PC-3 (cell line): Measurements from ENCODE around the genes IL3, P4HA2 and ZCCHC10.

DNA sequence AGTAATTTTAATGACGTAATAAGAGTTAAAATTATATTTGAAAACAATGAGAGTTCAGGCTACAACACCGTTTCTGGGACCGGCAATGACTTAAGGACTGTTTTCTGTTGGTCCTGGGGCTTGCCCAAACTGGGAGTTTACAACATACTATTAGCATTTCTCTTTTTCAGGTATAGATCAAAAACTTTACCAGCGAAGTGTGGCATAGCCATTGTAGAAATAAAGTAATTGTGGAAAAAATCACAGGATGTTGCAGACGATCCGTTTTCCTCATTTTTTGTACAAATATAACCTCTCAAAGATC lies 1.2 kb upstream of the RAPGEF6 start:
- RAMPAGE, long total RNA, result no peak

- RAMPAGE, long total RNA, result no peak
Observed at GRCh38 chr5:131711870-131712756, 77.1 kb upstream of the RAPGEF6 start.

DNA sequence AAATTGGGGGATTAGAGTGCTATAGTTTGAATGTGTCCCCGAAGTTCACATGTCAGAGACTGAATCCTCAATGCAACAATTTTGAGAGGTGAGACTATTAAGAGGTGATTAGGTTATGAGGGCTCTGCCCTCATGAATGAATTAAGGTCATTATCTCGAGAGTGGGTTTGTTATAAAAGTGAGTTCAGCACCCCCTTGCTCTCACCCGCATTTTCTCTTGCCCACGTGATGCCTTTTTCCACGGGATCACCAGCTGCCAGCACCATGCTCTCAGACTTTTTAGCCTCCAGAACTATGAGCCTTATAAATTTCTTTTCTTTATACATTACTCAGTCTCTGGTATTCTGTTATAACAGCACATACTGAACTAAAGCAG lies 10.3 kb downstream of the FNIP1 start:
- RAMPAGE, long total RNA, result no peak

DNA sequence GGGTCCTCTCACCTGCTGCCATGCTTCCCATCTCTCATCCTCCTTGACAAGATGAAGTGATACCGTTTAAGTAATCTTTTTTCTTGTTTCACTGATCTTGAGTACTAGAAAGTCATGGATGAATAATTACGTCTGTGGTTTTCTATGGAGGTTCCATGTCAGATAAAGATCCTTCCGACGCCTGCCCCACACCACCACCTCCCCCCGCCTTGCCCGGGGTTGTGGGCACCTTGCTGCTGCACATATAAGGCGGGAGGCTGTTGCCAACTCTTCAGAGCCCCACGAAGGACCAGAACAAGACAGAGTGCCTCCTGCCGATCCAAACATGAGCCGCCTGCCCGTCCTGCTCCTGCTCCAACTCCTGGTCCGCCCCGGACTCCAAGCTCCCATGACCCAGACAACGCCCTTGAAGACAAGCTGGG lies at the start of gene IL3:
Gene IL3, plus strand, starts transcription at position 274 of the 422 bp plus-strand sequence.
- RAMPAGE, long total RNA, result no peak

- RAMPAGE, long total RNA, result start-site peak on the minus strand at chr5:132227808-132227877, 122 and 77 reads in 2 replicates
Observed at GRCh38 chr5:132227709-132228493, at the start of gene P4HA2. TSS of gene P4HA2 (minus strand) at chr5:132227853.

DNA sequence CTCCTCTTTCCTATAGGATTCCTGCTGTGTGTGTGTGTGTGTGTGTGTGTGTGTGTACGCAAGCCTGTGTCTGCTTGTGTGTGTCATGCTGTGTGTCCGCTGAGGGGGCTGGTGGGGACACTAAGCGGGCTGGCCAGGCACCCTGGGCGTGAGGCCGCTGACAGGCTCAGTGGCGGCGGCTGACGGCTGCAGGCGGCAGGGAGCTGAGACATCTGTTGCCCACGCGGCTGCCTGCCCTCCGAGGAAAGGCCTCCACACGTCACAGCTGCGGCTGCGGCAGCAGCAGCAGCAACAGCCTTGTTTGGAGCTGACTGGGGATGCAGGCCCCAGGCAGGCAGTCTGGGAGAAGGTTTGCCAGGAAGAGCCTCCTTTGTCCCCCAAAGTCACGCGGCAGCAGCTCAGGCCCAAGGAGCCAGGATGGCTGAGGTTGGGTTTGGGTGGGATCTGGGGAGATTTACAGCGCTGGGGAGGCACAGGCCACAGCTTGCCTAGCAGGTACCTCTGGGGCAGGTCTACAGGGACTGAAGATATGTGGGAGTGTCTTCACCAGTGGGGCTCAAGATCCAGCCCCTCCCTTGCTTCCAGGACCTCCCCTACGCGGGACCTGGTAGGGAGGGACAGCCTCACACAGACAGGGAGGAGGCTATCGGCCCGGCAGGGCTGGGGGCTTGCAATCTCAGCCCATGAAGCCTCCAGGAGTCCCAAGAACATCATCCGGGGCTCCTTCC lies 1.8 kb downstream of the PDLIM4 start:
- RAMPAGE, long total RNA, result no peak

- RAMPAGE, long total RNA, result no peak
Observed at GRCh38 chr5:132293192-132293502, 1.0 kb upstream of the SLC22A4 start.

DNA sequence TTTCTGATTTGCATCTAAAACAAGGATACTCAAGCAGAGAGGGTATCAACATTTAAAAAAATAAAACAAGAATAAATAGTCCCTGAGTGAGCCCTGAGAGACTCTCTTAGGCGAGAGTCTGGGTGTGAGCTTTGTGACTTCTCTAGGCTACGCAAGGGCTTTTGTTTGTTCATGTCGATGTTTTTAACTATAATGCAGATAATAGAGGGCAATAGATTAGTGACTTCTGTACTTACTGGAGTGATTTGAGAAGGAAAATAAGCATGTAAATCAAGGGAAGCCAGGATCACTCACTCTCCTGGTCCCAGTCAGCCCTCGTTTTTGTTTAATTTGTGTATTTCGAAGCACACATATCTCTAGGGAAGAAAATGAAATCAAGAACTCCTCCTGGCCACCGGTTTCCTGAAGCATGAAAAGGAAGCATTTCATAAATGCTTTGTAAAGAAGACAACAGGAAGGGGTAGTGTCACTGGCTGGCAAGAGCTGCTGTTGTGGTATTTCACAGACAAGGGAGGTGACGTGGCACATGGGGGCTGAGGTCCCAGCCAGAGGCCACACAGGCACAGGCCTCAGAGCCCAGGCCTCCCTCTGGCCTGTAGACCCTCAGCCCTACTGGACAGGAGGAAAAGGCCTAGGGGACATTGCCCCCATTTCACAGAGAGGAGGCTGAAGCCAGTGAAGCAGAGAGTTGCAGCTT lies 34.2 kb downstream of the IRF1 start:
- RAMPAGE, long total RNA, result no peak

- RAMPAGE, long total RNA, result no peak
Observed at GRCh38 chr5:132459127-132459924, 31.2 kb downstream of the IRF1 start.

GRCh38 chr5:132556464-132556679 lies 405 bp upstream of the RAD50 start:
- RAMPAGE, long total RNA, result no peak

GRCh38 chr5:132663766-132664671 lies 6.0 kb downstream of the IL13 start:
- RAMPAGE, long total RNA, result no peak

- RAMPAGE, long total RNA, result no peak
Observed at GRCh38 chr5:132674607-132675525, 1.1 kb downstream of the IL4 start.

GRCh38 chr5:132839642-132840568 lies 9.5 kb upstream of the SHROOM1 start:
- RAMPAGE, long total RNA, result no peak

GRCh38 chr5:132870689-132871331 lies 2.7 kb upstream of the LEAP2 start:
- RAMPAGE, long total RNA, result no peak

DNA sequence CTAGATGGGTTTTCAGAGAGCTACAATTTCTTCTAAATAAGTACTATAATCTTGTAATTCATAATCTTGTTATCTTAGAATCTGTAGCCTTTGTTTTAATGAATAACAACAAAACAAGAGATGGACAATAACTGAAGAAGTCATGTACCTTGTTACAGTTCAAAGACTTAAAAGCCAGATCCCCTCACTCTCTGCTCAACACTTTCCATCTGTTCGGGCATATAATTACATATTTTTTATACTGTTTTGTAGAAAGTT lies 10.1 kb downstream of the LEAP2 start:
- RAMPAGE, long total RNA, result no peak

GRCh38 chr5:132898011-132898521 lies 24.6 kb downstream of the LEAP2 start:
- RAMPAGE, long total RNA, result no peak

- RAMPAGE, long total RNA, result no peak
Observed at GRCh38 chr5:133016183-133016444, 10.2 kb downstream of the ZCCHC10 start.

DNA sequence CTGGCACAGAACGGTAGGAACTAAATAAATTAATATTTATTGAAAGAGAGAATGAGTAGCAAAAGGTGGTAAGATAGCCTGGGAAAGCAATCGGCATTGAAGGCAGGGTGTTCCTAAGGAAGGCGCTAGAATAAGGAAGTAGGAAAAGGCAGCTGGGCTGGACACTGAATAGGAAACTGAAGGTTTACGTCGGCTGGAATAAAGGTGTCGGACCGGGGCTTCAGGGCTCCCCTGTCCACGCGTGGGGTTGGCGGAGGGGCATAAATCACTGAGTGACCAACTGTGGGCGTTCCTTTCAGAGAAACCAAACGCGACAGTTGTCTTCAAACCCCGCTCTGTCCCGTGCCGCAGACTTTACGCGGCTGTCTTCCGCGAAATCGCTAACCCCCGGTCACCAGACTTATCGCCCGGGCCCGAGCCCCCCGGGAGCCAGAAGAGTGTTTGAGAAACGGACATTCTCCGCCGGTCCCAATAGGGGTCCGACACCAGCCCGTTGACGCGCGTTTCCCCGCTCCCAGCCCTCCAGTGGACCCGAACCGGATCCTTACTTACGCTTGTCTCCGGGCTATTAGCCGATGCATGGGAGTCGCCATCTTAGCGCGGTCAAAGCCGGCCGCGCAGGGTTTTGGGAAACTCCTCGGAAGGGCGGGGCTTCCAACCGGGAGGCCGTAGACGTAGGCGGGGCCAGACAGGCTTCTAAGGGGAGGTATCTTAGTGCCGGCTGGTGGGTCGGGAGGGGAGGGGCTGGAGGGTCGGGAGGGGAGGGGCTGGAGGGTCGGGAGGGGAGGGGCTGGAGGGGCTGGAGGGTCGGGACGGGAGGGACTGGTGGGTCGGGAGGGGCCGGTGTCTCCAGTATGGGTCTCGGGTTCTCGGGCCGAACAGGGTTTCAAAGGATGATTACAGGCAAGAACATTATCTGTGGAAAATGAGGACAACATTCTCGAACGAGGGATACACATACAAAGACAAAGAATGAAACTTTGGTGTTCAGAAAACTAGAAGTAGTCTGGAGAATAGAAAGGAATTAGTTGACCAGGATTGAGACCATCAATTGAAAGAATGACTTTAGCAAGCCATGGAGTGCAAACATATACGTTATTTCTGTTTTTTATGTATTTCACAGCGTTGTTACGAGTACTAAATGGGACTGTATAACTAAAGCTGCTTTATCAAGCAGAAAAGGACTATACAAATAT lies at the start of gene ZCCHC10:
Gene ZCCHC10, minus strand, starts transcription at position 605 of the 1,196 bp plus-strand sequence.
- RAMPAGE, long total RNA, result start-site peak on the minus strand centred at position 616 of the sequence, 31 bp wide, 110 and 77 reads in 2 replicates

- RAMPAGE, long total RNA, result no peak
Observed at GRCh38 chr5:133043670-133044038, 8.2 kb upstream of the HSPA4 start.

- RAMPAGE, long total RNA, result no peak
Observed at GRCh38 chr5:133104079-133104552, 52.3 kb downstream of the HSPA4 start.